Temporal lobe (tissue), 2 donors: ENCODE results near the gene SULT1C4.

- RAMPAGE, long total RNA: no peak
These were observed 24.0 kb upstream of the SULT1C3 start for GRCh38 chr2:108215706-108216195.

DNA sequence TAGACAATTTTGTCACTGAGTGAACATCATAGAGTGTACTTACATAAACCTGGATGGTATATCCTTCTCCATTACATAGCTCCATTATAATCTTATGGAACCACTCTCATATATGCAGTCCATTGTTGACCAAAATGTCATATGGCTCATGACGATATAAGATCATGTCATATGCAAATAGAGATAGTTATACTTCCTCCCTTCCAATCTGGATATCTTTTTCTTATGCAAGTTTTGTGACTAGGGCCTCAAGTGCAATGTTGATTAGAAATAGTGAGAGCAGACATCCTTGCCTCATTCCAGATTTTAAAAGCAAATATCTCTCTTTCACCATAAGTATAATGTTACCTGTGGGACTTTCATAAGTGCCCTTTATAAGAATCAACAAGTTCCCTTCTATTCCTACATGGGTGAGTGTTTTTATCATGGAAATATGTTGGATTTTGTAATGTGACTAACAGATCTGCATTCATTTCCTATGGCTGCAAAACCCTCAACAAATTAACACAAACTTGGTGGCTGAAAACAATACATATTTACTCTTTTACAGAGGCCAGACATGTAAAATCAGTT, 21.7 kb upstream of the SULT1C4 start:
- RAMPAGE, long total RNA: no peak

- RAMPAGE, long total RNA: no peak
These were observed at the start of gene SULT1C4 for GRCh38 chr2:108377504-108378499. Gene SULT1C4, plus strand, starts transcription at chr2:108377954.

GRCh38 chr2:108535482-108535656, 1.1 kb downstream of the LIMS1 start:
- RAMPAGE, long total RNA: no peak

GRCh38 chr2:108595800-108596098, 61.5 kb downstream of the LIMS1 start:
- RAMPAGE, long total RNA: no peak

DNA sequence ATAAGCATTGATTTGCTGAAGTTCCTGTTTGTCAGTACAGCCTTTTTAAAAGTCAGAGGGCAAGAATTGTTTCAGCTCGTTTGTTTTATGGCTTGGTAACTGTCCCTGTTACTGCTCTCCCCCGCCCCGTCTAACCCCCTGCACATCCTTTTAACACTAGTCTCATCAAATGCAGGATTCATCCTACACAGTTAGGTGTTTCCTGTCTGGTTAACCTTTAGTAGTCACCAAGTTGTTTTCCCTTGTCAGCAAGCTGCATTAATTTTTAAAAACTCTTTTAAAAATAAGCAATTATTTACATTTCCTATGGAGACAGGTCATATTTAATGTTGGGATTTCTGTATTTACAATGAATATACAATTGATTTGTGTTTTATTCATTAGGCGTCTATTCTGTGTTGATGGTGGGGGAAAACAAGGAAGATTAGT, 84.7 kb downstream of the LIMS1 start:
- RAMPAGE, long total RNA: no peak

DNA sequence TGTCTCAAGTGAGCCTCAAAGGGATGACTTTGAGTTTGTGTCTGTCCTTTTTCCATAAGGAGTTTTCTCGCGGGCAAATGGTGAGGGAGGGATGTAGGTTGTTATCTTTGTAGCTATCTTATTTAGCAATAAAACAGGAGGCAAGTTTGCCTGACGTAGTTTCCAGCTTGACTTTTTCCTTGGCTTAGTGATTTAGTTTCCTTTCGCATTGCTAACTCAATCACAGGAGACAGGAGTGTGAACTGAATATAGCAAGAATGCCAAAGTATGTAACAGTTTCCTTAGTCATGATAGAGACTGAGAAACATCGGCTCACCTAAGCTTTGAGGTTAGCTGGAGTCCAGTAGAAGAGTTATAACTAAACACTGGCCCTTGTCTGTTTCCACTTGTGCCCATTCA, 65.3 kb upstream of the RANBP2 start:
- RAMPAGE, long total RNA: no peak

- RAMPAGE, long total RNA: no peak
These were observed 21.7 kb upstream of the CCDC138 start for GRCh38 chr2:108764637-108765515.

DNA sequence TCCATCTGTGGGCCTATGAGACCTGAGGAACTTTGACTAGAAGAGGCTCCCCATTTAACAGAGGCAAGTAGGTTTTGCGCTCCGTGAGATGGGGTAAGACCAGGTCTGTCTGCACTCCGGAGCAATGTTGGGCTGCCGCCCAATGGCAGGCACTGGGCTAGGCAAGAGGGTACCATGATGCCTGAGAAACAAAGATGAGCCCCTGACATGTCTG, 1.8 kb downstream of the EDAR start:
- RAMPAGE, long total RNA: no peak

DNA sequence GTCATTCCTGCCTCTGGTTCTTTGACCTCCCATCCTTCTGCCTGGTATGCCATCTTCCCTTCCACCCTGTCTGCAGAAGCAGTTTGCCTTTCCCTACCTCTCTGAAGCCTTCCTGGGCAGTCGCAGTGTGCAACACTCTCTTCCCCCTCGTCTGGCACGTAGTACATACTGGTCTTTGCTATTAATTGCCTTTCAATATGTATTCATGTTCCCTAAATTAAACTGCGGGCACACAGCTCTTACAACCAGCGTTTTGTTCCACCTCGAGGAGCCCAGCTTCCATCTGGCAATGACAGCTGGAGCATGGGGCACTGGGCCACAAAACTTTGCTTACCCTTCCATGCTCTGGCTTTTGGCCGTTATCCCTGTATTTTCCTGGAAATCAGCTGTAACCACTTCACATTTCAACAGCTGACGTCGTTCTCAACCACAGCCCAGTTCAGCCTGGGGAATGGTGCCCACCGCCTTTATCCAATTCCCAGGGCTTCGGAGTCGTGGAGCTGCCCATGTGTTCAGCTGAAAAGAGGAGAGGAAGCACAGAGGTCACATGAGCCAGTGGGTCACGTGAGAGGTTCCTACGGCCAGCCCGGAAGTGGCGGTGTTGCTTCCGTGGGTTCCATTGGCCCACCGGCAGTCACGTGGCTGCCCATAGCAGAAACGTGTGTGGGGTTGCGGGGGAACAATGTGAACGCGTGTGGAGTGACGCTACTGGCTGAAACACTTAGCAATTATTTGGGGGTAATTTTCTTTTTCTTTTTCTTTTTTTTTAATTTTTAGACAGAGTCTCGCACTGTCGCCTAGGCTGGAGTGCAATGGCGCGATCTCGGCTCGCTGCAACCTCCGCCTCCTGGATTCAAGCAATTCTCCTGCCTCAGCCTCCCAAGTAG, 16.7 kb upstream of the EDAR start:
- RAMPAGE, long total RNA: no peak

- RAMPAGE, long total RNA: no peak
These were observed 9.4 kb downstream of the SH3RF3 start for GRCh38 chr2:109138347-109138845.

GRCh38 chr2:109143435-109144355, 14.7 kb downstream of the SH3RF3 start:
- RAMPAGE, long total RNA: no peak

- RAMPAGE, long total RNA: no peak
These were observed 132.3 kb downstream of the SH3RF3 start for GRCh38 chr2:109261075-109261871.

- RAMPAGE, long total RNA: no peak
These were observed 237.7 kb downstream of the SEPTIN10 start for GRCh38 chr2:109375882-109376606.

GRCh38 chr2:109459482-109460084, 154.2 kb downstream of the SEPTIN10 start:
- RAMPAGE, long total RNA: no peak

- RAMPAGE, long total RNA: no peak
These were observed 111.2 kb downstream of the SEPTIN10 start for GRCh38 chr2:109502439-109503054.

GRCh38 chr2:109699630-109700050, 85.5 kb downstream of the SOWAHC start:
- RAMPAGE, long total RNA: no peak

DNA sequence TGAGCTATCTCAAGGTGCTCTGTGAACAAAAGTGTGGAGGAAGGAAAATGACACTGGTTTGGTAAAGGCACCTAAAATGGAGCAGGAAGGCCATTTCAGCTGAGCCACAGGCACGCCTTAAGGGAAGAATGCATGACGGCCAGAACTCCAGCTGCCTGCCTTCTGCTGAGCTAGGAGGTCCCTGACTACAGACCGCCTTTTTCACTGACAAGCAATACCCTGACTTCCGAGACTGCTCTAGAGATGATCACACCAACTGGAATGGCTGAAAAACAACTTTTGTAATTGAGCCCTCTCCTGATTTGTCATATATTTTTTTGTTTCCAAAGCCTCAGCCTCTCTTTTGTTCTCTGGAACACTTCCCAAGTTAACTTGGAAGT, 61.0 kb downstream of the MALL start:
- RAMPAGE, long total RNA: no peak

GRCh38 chr2:110299088-110299338, 86.7 kb upstream of the MTLN start:
- RAMPAGE, long total RNA: no peak

DNA sequence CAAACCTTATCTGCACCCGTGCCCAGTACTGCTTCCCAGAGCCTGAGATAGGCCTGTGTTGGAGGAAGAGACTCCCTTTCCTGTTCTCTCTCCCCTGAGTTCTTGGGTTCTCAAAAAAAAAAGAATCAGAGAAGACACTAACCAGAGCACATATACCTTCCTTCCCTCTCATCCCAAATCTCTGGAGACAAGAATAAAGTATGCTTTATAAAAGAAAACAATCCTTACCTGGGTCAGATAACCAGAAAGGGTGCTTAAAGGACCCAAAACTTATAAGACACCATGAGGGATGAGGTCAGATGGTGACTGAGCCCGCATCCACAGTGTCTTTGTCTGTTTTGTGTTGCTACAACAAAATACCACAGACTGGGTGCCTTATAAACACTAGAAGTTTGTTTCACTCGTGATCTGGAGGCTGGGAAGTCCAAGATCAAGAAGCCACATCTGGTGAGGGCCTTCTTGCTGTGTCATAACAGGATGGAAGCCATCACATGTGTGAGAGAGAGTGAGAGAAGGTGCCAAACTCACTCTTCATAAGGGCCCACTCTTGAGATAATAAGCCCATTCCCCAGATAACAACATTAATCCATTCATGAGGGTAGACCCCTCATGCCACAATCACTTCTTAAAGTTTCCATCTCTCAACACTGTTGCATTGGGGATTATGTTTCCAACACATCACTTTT, 250.0 kb downstream of the ANAPC1 start:
- RAMPAGE, long total RNA: no peak